ENCODE results near the gene GNAS.

GRCh38 chr20:58174709-58175577 is 24.2 kb downstream of the C20orf85 start:
- RRBS, result no CpG with 5 or more reads among the region's 13 CpGs

- RRBS, result no CpG with 5 or more reads among the region's 8 CpGs
Observed at GRCh38 chr20:58239395-58240059, 11.1 kb upstream of the ANKRD60 start.

DNA sequence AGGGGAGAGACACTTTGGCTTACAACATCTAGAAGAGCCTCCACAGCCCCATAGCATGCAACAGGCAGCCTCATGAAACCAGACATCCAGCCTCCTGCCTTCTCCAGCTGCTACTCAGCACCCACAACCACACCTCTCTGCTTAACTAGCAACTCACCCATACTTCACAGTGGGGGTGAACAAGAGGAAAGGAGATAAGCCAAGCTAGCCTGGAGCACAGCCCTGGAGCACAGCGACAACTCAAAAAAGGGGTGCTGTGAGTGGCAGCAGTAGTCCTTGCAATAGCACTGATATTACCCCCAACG is 39.3 kb upstream of the ANKRD60 start:
- RRBS, result no CpG with 5 or more reads among the region's 2 CpGs

- RRBS, result no CpG with 5 or more reads among the region's 5 CpGs
Observed at GRCh38 chr20:58311120-58311621, 1.7 kb downstream of the RAB22A start.

DNA sequence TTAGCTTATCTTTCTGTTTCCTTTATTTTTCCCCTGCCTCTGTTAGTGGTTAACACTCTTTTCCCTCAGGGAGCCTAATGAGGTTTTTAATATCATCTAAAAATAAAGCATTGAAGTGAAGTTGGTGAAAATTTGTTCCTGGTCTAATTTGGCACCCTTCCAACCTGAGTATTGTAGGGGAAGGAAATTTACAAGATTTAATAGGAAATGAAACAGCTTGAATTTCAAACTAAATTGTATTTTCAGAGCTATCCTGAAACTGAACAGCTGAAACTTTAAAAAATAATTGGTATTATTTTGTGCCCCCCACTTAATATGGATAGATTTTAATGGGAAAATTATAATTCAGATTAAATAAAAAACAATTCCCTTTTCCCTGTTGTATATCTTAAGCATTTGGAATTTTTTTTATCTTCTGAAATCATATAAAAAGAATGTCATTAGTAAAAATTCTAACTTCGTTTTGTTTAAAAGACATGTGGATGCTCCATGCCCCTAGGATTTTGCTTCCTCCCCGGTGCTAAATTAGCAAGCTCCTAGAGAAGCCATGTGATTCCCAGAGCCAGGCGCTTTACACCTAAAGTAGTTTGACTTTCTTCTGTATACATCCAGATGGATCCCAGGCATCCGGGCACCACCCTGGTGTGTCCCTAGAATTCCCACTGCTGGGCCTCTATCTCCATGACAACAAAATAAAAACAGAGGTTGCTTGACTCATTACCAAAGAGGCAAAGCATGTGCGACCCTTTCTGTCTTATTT is 27.8 kb upstream of the VAPB start:
- RRBS, result 83% methylated on average over 1 of the region's 5 CpGs

GRCh38 chr20:58375312-58376081 is 13.5 kb upstream of the VAPB start:
- RRBS, result no CpG with 5 or more reads among the region's 9 CpGs

DNA sequence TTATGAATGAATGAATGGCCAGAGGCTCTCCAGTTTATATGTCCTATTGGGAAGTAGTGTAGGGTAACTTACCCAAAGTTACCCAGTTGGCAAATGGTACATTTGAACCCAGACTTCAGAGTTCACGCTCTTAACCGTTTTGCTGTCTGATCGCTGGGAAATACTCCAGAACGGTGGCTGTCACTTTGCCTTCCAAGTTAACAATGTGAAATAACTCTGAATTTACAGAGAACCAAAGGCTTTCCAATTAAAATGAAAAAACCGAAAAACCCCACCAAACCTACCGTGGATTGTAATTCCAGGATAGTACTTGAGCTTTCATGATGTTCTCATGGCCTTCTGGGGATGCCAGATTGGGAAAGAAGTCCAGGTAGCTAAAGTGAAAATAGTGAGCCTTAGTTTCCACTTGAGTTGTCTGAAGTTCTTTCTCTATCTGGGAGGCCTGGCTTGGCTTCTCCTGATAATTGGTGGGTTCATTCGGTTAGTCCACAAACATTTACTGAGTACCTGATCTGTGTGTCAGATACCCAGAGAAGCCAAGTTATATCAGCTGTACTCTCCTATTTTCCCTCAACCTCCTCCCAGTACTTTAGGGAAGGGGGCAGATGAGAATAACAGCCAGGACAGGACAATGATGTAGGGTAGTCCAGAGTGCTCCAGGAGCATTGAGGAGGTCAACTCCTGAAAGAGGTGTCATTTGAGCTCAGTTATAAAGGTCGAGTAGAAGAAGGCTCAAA is 1.8 kb downstream of the VAPB start:
- RRBS, result no CpG with 5 or more reads among the region's 8 CpGs

- RRBS, result no CpG with 5 or more reads among the region's 29 CpGs
Observed at GRCh38 chr20:58623651-58624515, 27.2 kb upstream of the STX16 start.

DNA sequence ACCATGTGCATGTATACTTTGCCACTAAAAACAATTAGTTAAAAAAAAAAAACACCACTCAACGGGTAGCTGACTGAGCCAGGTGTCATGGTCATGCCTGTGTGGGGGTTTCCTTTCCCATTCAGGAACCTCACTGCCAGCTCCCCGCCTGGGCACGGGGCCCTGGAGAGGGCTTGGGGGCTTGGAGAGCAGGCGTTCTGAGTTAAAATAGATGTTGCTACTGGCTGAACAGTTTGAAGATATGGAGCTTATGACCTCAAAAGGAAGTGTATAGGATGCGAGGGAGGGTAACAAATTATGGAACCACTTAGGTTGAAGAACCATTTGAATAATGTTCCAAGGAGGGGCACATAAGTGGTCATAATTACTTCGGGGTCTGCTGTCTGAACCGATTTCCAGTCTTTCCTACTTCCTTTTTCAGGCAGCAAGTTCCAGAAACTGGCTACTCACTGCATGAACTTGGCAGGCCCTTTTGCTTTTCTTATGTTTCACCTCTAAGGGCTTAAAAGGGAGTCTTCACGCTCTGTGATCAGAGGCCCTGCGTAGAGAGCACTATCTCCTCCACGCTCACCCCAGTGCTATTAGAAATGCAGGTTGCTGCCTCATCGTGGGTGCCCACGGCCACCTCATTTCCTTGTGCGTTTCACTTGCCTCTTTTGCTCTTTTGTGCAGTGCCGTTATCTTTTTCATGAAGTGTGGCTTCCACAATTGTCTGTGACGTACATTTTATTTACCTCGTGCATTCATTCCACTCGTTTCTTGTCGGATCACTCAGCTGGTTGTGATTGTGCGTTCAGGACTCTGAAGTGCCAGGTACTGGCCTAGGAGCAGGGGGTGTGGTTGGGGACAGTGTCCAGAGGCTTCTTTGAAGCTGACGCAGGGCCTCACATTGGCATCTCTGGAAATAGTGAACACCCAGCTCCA is 10.1 kb downstream of the STX16 start:
- RRBS, result no CpG with 5 or more reads among the region's 20 CpGs

DNA sequence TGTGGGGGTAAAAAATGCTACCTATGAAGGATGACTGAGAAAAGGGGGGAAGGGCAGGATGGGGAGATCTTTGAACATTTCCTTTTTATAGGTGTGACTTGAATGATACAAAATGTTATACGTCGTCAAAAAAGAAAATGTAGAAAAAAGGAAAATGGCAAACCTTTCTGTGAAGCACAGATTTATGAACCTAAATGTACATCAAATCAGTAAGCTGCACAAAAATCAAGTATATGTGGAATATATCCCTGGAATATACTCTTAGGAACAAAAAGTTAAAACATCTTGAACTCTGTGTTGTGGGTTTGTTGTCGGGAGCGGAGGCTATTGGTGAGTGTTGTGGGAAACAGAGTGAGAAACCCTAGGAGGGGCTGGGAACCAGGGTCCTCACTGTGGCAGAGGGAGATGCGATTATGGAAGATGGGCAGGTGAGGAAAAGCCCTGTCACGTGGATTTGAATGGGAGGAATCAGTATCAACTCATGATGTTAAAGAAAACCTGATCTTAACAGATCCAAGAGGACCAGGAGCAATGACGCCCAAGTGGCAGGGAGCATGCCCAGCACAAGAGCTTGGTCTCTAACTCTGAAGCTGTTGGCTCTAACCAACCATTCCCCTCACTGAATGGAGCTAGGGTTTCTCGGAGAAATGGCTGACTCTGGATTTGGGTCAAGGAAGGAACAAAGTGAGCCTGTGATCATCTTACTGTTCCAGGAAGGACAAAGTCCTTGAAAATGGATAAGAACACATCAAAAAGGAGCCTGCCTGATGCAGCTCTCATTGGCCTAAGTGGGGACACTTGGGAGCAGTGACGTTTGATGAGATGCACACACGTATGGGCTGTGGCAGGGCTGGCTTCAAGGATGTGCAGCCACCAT is 7.0 kb upstream of the NPEPL1 start:
- RRBS, result no CpG with 5 or more reads among the region's 10 CpGs

GRCh38 chr20:58691555-58692417 is 814 bp upstream of the NPEPL1 start:
- RRBS, result no CpG with 5 or more reads among the region's 18 CpGs

GRCh38 chr20:58722290-58722525 is 29.6 kb downstream of the NPEPL1 start:
- RRBS, result no CpG with 5 or more reads among the region's 6 CpGs

DNA sequence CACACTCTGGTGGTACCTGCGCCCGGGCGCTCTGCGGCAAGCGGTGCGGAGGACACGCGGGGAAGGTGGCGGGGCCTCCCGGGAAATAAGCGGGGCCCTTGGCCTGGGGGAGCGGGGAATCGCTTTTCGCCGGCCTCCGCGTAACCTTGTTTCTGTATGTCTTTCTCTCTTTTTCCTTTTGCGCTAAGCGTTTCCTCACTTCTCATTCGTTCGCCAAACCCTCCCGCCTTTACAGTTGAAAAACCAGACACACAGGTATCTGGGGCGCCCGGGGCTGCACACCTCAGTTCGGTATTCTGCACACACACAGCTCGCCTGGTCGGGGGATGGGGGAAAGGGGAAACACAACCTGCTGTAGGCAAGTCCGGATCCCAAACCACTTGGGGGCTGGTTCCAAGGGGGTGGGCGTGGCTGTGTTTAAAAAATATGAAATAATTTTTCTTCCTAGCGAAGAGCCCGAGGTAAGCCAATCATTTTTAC is 35.2 kb upstream of the GNAS start:
- RRBS, result 26% methylated on average over 17 of the region's 31 CpGs

DNA sequence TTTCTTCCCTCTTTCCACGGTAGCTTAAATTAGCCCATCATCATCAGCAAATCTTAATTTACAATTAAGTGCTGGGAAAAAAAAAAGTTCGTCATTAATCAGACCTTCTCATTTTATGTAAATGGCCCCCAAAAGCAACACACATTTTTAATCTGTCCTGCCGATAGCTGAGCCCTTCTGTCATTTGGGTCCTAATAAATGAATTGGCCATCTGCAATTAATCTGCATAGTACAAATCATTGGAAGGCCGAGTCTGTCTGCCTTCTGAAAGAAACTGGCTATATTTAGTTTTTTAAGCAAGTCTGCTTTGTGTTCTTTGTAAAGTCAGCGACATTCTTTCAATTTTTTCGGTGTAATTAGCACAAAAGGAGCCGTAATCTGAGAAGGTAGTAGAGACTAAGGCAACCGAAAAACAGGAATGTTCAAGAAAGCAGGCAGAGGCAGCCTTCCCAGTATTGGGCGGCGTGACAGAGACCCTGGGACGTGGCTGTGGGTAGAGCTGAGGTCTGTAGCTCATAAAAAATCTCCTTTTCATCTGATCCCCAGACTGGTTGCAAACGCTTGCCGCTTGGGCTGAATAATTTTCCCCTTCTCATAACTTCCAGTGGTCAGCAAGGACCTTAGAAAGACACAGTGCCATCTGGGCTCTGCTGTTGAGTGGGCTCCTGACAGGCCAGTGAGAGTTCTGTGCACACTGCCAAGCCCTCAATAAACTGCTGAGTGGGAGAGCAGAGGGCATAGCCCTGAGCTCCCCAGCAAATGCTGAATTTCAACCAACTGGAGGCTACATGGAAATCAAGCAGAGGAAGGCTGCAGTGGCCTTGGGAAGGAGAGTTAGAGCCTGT is 8.0 kb upstream of the GNAS start:
- RRBS, result no CpG with 5 or more reads among the region's 13 CpGs

DNA sequence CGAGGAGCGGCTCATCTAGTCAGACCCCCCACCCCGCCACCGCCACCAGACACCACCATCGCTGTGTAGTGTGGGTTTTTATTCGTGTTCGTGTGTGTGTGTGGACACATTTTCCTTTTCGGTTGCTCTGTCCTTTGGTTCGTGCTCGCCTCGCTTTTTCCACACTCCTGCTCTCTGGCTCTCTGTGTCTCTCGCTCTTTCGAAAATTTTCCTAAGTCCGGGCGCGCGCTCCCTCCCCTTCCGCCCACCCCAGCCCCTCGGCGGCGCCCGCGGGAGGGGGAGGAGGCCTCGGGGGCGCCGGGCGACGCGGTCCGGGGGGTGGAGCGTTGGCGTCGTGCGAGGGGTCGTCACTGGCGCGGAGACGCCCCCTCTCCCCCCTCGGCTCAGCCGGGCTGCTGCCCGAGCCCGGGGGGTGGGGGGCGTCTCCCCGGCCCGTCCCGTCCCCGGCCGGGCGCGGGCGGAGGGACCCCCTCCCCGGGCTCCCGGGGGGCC is 455 bp upstream of the GNAS start:
- RRBS, result 2% methylated on average over 22 of the region's 53 CpGs

GRCh38 chr20:58891212-58891881 is at the start of gene GNAS:
Gene GNAS (plus strand): TSS chr20:58891421.
- RRBS, result 1% methylated on average over 27 of the region's 104 CpGs

- RRBS, result 1% methylated on average over 38 of the region's 89 CpGs
Observed at GRCh38 chr20:58891882-58892889, 965 bp downstream of the GNAS start.

DNA sequence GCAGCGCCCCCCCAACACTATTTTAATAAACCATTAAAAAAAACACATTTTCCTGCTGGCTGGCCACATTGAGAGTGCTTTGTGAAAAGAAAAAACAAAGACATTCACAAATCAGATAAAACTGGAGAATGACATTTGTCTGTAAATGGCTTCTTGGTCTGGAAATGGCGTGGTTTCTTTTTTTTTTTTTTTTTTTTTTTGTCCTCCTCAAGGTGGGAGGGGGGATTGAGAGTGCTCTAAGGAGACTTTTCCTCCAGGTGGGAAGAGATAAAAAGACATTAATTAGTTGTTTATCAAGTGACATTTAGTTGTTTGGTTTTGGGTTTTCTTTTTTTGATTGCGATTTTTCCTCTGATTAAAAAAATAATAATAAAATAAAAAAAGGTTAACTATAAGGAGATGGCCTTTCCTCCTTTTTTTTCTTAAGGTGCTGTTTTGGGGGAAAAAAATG is 1.7 kb downstream of the GNAS start:
- RRBS, result no CpG with 5 or more reads among the region's 3 CpGs

DNA sequence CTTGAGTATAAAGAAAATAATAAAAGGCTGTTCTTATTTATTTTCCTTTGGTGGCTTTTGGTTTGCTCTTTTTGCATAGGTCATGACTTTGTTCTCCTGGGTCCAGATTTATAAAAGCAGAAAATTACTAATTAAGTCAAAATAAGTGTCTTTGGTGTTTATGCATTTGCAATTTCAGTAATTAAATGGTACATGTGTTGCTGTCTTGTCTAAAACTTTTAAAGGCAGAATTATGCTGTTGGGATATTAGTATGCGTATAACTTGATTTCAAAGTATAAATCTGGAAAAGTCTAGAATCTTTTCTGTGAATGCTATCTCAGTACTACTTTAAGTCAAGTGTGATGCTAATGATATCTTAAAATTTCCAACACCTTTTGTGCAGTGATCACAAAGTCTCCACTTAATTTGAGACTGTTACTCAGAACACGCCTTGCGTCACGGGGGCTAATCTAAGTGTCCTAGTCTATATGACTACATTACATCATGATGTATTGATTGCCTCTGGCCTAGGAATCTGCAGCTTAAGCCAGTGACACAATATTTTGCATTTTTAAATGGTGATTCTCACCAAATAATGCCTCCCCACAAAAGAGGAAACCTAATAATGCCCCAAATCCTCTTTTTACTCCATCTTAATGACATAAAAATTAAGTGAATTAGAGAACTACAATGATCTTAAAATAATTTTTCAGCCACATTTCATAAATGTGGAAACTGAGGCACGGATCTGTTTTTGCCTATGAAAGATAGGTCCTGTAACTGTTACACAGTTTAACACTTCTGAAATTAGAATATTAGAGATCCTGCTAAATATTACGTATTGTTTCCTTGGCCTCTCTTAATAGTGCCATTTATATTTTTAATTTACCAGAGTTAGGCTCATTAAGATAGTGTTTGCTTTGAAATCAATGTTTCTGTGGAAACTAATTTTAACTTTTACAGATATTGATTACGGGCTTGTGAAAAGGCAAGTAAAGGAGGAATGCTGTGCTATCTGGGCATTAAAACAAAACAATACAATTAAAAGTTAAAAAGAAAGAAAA is 2.6 kb downstream of the GNAS start:
- RRBS, result no CpG with 5 or more reads among the region's 7 CpGs

DNA sequence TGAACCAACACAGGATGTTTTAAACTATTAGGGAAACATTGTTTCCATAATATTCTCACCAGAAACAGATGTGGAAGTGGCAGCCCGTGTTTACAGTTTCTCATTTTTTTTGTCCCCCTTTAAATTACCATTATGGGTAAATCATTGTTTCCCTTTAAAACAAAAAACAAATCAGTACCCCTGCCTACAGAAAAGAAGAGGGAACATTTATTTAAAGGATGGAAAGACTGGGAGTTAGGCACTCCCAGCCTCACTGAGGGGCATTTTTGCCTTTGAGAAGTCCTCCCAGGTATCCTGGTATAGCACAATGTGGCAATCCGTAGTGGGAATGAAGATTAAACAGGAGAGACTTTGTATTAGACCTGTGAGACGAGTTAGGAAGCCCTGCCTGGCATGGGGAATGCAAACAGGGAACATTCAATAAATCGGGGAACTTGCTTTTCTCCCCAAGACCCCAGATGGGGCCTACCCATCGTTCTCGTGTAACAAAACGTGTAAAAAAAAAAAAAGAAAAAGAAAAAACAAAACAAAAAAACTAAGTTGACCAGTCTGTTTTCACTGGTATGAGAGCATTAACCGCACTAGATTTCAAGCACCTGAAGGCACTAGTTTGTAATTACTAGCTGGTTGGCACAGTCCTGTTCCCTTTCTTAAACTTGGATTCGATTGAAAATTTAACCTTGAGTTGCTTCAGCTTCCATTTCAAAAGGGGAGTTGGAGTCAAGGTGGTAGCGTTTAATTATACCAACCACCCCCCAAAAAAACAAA is 5.1 kb downstream of the GNAS start:
- RRBS, result no CpG with 5 or more reads among the region's 10 CpGs

All from retinal pigment epithelial cell (primary cell).